ENCODE measurements around the genes ERICH6 and MED12L.

- PRO-cap: no peak
Observed at GRCh38 chr3:149393514-149393713, 16.0 kb upstream of the TM4SF1 start.

DNA sequence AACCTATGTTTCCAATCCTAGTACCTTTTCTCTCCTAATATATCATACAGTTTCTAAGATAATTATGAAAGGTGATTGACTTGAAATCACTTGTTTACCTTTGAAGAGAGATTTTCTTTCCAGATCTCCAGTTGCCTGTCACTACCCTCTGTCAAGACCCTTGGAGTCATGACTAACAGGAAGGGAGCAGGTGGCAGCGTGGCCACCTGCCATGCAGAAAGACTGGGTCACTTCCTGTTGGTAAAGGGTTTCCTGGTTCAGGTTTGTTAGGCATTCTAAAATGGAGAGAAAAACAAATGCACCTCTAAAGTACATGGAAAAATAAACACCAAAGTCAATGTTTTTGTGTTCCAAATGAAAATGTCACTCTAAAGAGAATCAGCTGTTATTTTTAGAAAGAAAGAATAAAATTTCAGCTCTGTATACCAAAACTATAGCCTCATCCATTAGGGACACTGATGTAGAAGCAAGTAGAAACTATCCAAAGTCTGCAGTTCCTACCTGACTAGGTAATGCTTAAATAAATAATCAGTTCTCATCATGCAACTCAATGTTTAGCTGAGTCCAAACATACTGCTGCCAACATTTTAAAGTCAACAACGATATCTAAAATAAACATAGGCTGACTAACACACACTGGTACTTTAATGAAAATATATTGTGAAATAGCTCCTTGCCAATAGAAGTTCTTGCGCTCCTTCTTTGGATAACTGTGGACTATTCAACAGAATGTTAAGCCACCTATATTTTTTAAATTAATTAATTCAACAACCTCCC lies 23.9 kb upstream of the TM4SF1 start:
- PRO-cap: no peak

GRCh38 chr3:149466184-149466487 lies 8.4 kb upstream of the TM4SF4 start:
- PRO-cap: no peak

DNA sequence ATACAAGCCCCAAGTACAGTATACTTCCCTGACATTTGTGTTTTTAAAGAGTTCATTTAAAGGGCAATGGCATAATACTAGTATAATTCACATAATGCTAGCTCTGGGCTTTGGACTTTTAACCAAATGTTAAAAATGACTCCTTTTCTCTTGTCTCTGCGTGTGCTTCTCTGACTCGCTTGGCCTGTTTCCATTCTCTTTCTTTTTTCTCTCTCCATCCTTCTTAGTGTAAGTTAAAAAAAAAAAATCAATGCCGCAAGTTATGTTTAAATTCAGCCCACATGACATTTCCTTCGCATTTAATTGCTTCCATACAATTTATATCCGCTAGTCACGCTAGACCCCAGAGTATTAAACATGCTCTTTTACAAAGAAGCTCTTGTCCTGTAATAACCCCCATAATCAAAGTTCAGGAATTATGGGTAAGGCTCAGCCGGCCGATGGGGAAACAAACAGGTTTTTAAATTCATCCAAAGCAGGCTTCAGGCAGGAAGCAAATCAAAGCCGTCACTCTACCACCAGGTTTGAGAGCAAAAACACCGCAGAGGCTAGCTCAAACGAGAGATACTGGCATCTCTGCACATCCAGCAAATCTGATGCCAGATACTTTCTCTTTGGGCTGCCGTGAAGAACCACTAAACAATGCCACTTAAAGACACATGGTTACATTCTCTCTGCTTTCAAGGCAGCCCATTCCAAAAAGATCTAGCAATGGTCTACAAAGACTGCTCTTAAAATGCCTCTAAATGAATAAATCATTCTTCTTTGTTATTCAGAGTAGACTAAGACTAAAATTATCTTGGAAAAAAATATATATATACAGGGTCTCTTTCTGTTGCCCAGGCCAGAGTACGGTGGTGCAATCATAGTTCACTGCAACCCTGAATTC lies 19.2 kb downstream of the WWTR1 start:
- PRO-cap: bidirectional peak, plus-strand start at position 463 of the sequence, minus-strand start at position 195 of the sequence

- PRO-cap: bidirectional peak, plus-strand start at chr3:149658896, minus-strand start at chr3:149658912; bidirectional peak, plus-strand start at chr3:149659045, minus-strand start at chr3:149659069
Observed at GRCh38 chr3:149658737-149659177, 932 bp upstream of the WWTR1 start.

DNA sequence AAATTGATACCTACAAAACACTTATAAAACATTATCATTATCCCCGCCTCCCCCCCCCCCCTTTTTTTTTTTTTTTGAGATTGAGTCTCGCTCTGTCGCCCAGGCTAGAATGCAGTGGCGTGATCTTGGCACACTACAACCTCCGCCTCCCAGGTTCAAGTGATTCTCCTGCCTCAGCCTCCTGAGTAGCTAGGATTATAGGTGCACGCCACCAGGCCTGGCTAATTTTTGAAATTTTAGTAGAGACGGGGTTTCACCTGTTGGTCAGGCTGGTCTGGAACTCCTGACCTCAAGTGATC lies 41.8 kb downstream of the COMMD2 start:
- PRO-cap: no peak

DNA sequence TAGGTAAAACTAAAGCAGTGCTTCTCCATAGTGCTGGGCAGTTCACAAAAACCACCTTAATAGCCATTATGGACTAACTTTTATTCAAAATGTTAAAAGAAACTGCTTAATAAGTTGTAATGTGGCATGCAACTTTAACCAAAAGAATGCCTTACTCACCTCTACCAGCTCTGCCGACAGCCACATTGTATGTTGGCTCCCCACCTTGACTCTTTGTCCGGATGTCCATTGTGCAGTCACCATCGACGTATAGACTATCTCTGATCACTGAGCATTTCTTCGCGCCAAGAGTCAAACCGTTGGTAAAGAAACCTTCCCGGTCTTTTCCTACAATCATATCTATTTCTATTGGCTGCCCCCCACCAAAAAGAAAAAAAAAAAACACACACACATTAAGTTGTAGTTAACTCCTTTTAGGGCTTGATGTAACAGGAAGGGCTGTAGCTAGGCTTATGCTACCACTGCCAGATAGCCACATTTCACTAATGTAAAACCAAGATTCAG lies 2.4 kb downstream of the PFN2 start:
- PRO-cap: bidirectional peak, plus-strand start at position 216 of the sequence, minus-strand start at position 262 of the sequence

GRCh38 chr3:150050448-150051061 lies 79.9 kb upstream of the PFN2 start:
- PRO-cap: no peak

GRCh38 chr3:150062309-150063017 lies 91.8 kb upstream of the PFN2 start:
- PRO-cap: no peak

GRCh38 chr3:150408444-150409506 lies 677 bp downstream of the TSC22D2 start:
- PRO-cap: bidirectional peak, plus-strand start at chr3:150408641, minus-strand start at chr3:150408603; bidirectional peak, plus-strand start at chr3:150408988, minus-strand start at chr3:150408987; bidirectional peak, plus-strand start at chr3:150409124, minus-strand start at chr3:150409066

GRCh38 chr3:150414222-150414977 lies 6.3 kb downstream of the TSC22D2 start:
- PRO-cap: no peak

GRCh38 chr3:150612494-150612943 lies 9.4 kb downstream of the SELENOT start:
- PRO-cap: no peak

- PRO-cap: unidirectional peak, plus-strand start at chr3:150703542; bidirectional peak, plus-strand start at chr3:150703670, minus-strand start at chr3:150703643; bidirectional peak, plus-strand start at chr3:150704031, minus-strand start at chr3:150703891; bidirectional peak, plus-strand start at chr3:150704248, minus-strand start at chr3:150704276
Observed at GRCh38 chr3:150703231-150704533, at the start of gene ERICH6. ERICH6 (minus strand) TSS chr3:150703920.

DNA sequence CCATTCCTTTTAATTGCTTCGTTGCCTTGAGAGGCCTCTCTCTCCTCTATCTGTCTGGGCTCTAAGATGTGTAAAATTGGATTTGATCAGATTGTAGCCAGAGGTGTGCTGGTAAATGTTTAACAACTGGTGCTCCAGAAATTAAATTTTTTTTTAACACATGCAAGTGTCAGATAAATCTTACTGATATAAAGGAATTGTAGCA lies 25.1 kb upstream of the ERICH6 start:
- PRO-cap: no peak

DNA sequence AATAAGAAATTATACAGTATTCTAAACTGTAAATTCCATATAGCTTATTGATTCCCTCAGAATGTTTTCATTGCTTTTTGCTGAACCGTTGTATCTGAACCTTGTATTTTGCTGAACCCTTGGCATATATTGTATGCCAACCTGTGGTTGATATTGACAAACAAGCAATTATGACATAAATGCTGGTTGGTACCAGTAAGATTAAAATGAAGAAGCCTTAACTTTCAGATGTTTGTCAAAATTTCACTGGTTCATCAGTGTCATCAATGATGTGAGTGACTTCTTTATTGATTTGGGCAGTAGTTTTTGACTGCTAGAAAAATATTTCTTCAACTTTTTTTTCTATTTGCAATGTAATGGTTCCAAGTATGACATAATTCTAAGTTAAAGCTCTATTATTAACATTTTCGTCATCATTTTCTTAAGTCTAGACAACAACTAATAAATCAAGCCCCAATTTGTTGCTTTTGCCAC lies 25.5 kb upstream of the ERICH6 start:
- PRO-cap: no peak

DNA sequence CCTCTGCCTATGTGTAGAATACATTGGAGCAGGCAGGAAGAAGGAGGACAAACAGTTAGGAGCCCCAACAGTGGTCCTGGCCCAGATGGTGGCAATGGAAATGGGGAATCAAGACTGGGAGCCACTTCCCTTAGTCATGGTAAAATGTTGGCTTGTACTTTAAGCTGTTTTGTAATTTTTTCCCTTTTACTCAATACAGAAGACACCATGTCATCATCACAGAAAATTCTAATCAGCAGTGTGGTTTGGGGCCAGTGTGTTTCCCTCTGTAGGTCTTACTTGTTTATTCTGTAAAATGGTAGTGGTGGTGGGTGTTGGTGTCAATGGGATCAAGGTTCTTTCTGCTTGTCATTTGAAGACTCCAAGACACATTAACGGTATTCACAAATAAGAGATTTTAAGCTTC lies 25.1 kb downstream of the SIAH2 start:
- PRO-cap: no peak

- PRO-cap: no peak
Observed at GRCh38 chr3:150738313-150739442, 24.3 kb downstream of the SIAH2 start.

GRCh38 chr3:150765526-150766793 lies 3.0 kb upstream of the SIAH2 start:
- PRO-cap: no peak

- PRO-cap: no peak
Observed at GRCh38 chr3:151084999-151085394, 467 bp upstream of the MED12L start.

- PRO-cap: bidirectional peak, plus-strand start at chr3:151085723, minus-strand start at chr3:151085578
Observed at GRCh38 chr3:151085395-151085857, at the start of gene MED12L. MED12L (plus strand) TSS chr3:151085664.

Measured in neural crest cell (in vitro differentiated cells).